Left lobe of liver (tissue), 1 donor: ENCODE results near the gene UGGT2.

GRCh38 chr13:94597355-94597689 lies 1.4 kb upstream of the TGDS start:
- PRO-cap, result unidirectional peak, minus-strand start at chr13:94597475

DNA sequence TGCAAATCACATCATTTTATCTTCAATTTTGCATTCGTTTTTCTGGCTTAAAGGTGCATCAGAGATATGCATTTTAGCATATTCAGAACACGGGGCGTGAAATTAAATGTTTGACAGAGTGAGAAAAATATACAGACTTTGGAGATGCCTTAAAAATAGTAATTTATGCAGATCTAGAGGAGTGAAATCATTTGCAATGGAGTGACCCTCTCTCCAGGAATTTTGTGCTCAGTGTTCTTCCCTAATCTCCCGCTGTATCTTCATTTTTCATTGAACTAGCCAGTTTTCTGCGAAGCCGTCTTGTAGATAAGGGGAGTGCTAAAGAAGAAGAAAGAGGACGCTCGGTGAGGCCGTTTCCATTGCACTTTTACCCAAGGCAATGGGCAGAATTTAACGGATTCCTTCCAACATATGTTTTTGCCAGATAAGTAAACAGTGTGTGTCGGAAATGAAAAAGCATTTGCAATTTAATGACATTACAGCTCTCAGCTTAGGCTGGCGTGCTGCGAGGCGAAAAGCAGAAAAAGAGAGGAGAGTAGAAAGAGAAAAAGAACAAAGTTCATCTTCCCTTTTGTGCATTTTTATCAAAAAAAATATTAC lies 50.1 kb downstream of the SOX21 start:
- PRO-cap, result no peak

GRCh38 chr13:94711887-94712164 lies 519 bp downstream of the SOX21 start:
- PRO-cap, result no peak

DNA sequence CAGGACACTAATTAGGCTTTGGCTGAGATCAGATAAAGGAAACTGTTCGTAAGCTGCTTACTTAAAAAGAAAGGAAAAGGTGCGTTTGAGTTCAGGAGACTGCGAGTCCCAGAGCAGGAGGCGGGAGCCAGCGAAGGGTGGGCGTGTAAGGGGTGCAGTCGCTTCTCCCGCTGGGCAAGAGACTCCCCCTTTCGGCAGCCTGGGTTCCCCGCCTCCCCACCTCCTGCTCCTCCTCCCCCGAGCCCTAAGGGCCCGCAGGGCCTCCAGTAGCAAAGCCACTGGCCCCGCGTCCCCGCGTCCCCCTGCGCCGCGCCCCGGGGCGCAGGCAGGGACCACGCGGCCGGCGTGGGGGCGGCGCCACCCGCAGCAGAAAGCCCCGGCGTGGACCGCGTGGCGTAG lies 530 bp downstream of the ABCC4 start:
- PRO-cap, result no peak

DNA sequence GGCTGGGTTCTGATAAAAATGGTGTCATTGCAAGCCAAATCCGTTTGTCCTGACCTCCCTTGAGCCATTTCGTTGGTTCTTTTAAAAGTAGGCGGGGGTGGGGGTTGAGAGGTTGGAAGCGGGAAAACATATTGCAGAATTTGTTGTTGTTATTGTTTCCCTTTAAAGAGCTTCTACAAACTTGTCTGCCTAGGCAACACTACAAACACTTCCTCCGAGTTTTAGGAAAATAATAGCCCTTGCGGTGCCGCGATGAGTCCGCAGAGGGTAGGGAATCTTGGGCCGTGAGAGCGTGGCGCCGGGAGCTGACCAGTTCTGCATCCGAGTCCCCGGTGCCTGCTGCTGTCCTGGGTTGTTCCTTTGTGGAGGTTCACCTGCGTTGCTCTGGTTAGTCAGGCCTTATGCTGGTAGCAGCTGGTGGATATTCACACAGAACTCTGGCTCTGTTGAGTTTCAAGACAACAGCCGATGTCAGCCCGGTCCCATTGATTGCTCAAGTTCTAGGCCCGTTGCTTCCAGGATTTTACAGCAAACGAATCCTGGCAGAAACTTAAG lies 941 bp downstream of the CLDN10 start:
- PRO-cap, result no peak

DNA sequence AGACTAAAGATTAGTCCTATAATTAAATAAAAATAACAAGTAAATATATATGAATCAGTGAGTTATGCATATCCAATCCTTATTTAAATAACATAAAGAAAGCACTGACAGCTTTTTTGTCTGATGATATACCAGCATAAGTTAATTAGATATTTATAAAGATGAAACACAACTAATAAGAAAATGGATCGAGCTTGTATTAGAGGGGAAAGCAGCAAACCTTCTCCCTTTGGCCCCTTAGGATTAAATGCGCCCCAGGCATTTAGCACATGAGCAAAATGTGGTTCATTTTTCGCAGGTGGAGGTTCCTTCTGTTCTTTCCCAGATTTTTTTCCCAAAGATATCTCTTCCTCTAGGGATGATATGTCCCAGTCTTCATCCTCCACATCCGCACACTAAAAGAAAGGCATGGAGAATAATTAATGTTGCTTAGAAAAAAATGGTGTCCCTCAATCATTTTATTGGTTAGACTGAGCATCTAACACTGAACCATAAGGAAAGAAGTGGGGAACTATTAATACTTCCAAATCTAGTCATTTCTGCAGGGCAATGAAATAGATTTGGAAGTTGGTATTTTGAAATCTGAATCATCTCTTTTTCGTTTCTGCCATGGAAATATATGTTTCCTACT lies 32.1 kb downstream of the CLDN10 start:
- PRO-cap, result no peak

- PRO-cap, result no peak
Observed at GRCh38 chr13:95604011-95604778, 40.3 kb downstream of the DZIP1 start.

GRCh38 chr13:96052499-96053680 lies at the start of gene UGGT2:
Gene UGGT2, minus strand, starts transcription at chr13:96053401.
- PRO-cap, result bidirectional peak, plus-strand start at chr13:96053634, minus-strand start at chr13:96053360

DNA sequence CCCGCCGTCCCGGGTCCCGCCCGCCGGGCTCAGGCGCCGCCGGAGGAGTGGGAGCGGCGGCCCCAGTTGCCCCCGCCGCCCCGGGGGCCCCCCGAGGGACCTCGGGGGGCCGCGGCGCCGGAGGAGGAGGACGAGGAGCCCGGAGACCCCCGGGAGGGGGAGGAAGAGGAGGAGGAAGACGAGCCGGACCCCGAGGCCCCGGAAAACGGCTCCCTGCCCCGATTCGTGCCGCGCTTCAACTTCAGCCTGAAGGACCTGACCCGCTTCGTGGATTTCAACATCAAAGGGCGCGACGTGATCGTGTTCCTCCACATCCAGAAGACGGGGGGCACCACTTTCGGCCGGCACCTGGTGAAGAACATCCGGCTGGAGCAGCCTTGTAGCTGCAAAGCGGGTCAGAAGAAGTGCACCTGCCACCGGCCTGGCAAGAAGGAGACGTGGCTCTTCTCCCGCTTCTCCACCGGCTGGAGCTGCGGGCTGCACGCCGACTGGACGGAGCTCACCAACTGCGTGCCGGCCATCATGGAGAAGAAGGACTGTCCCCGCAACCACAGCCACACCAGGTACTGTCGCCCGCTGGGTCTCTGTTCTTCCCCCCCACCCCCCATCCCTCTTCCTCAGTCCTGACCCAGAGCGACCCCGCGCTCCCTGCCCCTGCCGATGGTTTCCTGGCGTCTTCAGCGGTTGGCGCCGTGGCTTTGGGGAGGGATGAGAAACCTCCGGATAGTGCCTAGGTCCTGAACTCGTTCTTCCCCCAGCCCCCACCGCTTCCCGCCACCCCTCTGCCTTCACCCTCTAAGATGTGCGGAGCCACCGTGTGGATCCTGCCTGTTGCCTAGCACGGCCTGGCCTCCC lies 1.3 kb downstream of the HS6ST3 start:
- PRO-cap, result no peak

- PRO-cap, result no peak
Observed at GRCh38 chr13:97076860-97077544, 82.7 kb upstream of the OXGR1 start.

GRCh38 chr13:97114815-97115419 lies 107.2 kb upstream of the MBNL2 start:
- PRO-cap, result no peak

GRCh38 chr13:97223988-97224742 lies 2.0 kb downstream of the MBNL2 start:
- PRO-cap, result no peak

DNA sequence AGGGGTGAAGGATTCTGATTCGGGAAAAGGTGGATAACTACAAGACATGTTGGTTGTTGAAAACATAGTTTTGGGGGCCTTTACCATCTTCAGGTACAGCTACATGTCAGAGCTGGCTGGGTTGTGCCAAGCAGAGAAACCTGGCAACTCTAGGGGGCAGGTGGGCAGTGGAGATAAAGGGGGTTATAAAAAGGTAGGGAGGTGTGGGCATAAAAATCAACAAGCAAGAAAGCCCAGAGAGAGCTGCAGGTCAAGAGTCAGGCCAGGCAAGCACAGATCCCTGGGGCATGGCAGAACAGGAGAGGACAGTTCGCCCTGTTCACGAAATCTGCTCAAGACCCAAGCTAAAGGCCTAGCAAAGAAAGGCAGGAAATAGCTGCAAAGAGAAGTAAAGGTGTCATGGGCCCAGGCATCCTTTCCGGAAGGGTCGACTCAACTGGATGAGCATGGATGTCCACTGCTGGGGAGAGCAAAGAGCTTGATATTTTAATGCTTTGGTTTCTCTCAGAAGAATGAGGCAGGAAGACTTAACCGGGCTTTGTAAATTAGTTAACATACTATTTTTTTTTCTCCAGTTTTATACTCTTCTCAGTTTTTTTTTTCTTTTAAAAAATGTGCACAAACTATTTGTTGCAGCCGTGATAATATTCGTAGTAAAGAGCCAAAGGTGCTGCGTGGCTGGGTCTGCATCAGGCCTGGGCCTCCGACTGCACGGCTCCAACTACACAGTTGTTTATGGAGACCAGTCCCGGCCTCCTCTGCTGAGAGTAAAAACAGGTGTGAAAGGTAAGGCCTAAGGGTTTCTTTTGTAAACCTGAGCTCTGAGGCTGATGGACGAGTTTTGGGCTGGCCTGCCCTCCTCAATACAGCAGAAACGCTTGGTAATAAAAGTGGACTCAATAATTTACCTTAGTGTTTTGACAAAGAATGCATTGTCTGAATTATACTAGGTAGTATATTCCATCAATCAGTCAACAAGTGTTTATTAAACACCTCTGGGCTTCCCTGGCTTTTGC lies 3.6 kb downstream of the MBNL2 start:
- PRO-cap, result no peak

GRCh38 chr13:97242600-97243312 lies 20.6 kb downstream of the MBNL2 start:
- PRO-cap, result no peak

DNA sequence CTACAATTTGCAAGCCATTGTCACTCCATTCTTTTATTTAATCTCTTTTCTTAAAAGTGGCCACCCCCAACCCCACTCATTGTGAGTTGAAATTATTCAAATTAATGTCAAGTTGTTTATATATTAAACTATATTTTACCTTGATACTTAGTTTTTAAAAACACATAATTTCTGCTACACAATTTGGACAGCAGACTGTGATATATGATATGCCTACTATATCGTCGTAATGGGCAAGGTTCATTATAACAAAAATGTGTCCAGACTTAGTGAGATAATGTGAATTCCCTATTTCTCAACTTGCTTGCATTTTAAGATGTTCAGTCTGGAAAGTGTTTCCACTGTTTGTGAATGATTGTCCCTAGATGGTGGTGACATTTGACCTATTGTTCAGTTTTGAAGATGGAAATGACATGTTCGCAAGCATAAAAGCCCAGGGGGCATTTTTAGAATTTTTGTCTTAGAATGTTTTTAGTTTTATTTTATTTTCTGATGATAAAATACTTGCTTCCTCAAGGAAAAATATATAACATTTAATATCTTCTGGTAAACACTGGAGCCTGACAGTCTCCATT lies 26.9 kb downstream of the MBNL2 start:
- PRO-cap, result no peak

GRCh38 chr13:97288301-97288979 lies 66.3 kb downstream of the MBNL2 start:
- PRO-cap, result no peak

GRCh38 chr13:97338374-97339085 lies 95.4 kb upstream of the RAP2A start:
- PRO-cap, result no peak

DNA sequence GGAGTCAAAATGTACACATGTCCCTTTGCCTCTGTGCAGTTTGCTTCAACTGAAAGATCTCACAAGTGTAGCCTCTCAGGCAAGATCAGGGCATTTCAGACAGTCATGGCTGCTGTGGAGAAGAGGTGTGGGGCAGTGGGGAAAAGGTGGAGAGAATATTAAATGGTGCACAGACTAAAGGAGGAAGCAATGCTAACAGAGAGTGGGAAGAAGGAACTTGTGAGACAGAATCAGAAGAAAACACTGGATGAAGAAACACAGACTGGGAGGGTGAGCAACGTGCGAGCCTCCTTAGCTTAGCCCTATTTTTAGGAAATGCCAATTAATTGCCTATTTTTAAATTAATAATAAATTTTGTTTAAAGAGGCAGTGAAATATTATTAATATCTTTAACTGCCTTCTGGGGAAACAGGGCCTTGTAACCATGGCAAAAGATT lies 49.6 kb upstream of the RAP2A start:
- PRO-cap, result no peak

DNA sequence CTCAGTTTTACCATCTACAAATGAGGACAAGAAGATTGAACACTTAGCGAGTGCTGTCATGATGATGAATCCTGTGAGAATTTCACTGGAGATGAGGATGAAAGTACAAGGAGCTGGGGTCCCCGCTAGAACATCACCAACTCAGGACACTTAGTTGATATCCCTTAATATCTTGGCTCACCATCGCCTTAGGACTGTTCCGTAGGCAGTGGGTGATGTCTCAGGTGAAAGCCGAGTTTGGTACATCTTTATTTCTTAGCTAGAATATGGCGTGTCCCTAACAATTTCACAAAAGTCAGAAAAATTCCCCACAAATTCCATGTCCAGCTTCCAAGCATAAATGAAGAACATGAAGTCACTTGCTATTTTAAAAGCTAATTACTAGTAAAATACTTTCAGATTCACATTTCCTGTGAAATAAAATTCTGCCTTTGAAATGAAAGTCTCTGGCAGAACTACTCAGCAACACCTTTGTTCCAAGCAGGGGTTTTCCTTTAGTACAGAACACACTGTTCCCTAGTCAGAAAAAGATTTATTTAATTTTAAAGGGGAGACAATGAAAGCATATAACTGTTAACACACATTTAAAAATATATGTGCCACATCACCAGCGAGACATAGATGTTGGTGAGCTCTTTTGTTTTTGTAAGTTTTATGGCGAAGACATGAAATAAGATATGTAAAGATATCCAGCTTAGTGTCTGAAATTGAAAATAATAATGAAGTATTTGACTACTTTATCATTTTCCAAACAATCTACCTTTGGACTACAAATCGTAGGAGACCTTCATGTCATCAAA lies 26.5 kb upstream of the RAP2A start:
- PRO-cap, result no peak

DNA sequence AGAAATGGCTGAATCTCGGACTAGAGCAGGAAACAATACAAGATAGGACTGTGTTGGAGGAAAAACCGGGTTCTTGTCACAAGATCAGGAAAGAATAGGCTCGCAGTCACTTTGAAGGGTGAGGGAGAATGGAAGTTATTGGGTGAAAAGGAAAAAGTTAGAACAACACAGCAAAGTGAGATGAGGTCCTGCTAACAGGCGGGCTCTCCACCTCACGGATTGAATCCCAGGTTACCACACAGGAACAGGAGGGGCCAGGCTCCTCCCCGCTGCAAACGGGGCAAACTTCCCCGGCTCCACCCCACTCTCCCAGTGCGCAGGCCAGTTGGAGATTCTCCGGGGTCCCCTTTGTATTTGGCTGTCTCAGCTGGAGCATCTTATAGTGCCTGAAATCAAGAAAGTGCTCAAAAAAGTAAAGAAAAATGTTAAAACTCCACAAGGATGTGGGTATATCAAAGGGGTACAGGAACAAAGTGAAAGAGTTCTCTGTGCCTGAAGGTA lies 78.3 kb upstream of the IPO5 start:
- PRO-cap, result no peak